ENCODE results near the gene DGKQ.

- RAMPAGE, long total RNA, result no peak
- RRBS, result no CpG with 5 or more reads among the region's 14 CpGs
These were observed 390 bp upstream of the ZNF595 start for GRCh38 chr4:52735-53127.

DNA sequence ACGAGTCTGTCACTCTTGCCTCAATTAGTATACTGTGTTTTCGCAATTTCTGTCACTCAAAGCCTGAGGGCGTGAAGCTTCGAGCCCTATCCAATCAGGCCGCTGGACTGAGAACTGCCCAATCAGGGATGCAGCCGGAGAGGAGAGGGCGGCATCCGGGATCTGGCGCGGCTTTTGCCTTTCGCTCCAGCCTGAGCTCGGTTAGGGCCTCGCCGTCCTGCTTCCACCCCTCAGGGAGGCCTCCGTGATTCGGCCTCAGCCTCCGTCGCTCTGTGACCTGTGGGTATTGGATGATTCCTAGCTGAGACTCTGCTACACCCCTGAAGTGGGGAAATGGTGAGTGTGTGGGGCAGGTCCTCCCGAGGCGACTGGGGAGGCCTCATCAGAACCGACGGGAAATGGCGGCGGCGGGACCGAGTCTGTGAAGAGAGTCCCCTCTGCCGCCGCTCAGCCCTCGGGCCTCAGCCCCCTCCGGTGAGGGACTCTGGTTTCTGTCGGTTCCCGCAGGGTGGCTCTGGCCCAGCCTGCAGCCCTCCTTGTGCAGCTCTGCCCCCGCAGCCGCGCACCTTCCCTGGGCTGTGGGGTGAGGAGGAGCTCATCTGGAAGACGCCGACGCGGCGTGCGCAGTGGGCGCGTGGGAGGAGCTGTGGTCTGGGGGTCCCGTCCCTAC, 48.5 kb downstream of the ZNF141 start:
- RAMPAGE, long total RNA, result no peak
- RRBS, result no CpG with 5 or more reads among the region's 44 CpGs

DNA sequence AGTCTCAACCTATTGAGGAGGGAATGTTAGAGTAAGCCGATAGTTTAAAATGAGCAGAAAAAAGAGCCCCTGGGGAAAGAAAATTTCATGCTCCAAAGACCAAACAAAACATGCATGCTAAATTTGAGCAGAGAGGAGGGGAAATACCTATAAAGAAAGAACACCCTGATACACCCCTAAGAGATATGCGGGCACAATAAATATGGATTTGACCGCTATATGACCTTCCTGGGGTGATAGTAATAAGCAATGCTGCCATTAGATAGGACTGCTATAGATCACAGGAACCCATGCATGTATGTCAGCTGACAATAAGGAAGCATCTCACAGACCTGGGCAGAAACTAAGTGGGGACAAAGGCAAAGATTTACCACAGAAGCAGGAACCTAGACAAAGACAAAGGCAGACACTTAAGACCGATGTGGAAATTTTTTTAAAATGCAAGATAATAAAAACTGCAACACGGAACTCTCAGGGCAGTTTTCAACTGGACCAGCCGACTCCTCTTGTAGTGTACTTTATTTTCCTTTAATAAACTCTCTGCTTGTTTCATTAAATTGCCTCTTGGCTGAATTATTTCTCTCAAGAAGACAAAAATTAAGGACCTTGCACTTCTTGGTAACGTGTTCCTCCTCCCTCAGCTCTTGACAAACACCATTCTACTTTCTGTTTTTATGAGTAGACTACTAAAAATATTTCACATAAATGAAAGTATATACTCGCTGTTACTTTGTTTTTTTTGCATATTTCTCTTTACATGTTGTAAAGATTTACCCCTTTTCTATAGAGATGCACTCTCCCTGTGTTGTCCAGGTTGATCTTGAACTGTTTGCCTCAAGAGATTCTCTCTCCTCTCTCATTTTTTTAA, 21.1 kb downstream of the ZNF721 start:
- RAMPAGE, long total RNA, result no peak
- RRBS, result no CpG with 5 or more reads among the region's 8 CpGs

- RAMPAGE, long total RNA, result no peak
- RRBS, result no CpG with 5 or more reads among the region's 8 CpGs
These were observed 3.1 kb downstream of the ATP5ME start for GRCh38 chr4:670912-671413.

DNA sequence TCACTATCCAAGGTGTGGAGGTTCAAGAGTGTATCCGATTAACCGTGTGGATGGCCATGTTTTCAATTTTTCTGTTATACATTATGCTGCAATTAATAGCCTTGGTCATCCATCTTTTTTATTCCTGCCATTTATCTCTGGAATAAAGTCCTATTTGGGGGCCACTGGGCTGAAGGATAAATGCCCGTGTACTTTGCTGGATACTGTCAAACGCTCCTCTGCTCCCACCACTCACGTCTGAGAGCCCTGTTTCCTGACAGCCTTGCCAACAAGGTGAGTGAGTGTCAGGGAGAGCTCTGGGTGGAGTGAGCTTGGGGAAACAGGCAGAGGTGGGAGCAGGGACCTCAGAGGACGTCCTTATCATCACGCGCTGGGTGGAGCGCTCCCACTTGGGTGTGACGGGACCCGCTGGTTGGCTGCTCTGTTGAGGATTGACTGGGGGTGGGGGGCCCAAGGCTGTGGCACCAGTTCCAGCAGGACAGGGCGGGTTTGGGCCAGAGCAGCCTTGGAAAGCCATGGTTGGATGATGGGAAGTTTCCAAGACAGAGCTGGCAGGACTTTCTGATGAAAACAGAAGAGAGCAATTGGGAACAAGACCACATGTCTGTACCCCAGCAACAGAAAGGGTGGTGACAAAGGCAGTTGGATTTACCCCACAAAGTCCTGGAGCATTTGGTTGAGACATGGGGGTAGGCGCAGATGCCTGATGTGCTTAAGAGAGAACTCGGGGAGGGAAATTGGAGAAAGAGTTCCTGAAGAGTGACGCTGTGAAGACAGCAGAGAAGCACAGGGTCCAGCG, 3.1 kb upstream of the PCGF3 start:
- RAMPAGE, long total RNA, result no peak
- RRBS, result no CpG with 5 or more reads among the region's 16 CpGs

DNA sequence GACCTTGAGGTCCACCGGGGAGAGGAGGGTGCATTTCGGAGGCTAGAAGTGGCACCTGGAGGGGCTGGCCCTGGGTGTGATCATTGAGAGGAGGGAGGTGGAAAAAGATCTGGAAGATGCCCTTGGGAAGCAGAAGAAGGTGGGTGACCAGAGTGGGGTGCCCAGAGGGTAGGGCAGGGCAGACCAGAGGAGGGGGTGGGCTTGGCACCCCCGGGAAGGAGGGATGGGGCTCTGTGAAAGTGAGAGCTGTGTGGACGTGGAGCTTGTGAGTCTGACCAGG, 17.6 kb downstream of the PCGF3 start:
- RAMPAGE, long total RNA, result no peak
- RRBS, result no CpG with 5 or more reads among the region's 4 CpGs

DNA sequence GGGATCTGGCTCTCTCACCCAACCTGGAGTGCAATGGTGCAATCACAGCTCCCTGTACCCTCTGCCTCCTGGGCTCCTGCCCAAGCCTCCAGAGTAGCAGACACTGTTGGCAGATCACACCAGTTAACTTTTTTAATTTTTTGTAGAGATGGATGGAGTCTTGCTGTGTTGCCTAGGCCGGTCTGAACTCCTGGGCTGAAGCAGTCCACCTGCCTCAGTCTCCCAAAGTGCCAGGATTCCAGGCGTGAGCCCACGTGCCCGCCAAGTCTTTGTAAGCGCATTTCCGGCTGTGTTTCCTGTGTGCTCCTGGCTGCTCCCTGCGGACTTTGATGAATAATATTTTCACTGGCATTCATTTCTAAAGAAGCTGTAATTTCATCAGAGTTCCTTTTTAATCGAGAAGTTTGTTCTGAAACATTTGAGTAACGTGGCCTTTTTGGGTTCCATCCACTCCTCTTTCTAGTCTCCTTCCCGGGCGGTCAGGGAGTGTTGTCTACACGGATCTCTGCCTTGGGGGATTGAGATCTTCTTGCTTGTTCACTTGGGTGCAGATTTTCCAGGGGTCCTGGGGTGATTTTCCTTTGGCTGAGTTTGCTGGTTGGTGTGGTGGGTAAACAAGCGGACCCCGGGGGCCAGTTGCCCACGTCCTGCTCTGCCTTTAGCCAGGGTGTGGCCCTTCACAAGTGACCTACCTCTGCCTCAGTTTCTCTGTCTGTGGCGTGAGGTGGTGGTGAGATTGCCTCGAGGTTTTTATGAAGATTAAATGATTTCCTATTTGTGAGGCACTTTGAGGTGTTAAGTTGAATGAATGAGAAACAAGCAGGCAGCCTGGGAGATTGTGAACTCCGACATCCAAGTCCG, 44.4 kb downstream of the PCGF3 start:
- RAMPAGE, long total RNA, result no peak
- RRBS, result no CpG with 5 or more reads among the region's 19 CpGs

- RAMPAGE, long total RNA, result no peak
- RRBS, result no CpG with 5 or more reads among the region's 15 CpGs
These were observed 45.3 kb downstream of the PCGF3 start for GRCh38 chr4:750889-751403.

DNA sequence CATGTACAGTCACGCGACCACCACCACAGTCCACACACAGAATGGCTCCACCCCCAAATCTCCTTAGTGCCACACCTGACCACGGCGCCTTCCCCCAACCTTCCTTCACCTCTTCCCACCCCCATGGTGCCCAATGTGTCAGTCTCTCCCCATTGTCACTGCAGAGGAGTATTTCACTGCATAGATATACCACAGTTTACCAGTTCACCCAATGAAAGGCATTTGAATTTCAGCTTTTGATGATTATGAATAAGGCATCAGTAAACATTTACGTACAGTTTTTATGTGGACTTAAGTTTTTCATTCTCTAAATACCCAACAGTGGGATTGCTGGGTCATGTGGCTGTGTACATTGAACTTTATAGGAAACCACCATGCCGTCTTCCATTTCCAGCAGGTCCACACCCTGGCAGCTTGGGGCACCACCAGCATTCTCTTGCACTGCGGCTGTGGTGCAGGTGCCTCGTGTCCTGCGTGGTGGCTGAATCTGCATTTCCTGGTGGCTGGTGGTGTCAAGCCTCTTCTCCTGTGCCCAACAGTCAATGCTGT, 49.1 kb downstream of the CPLX1 start:
- RAMPAGE, long total RNA, result no peak
- RRBS, result no CpG with 5 or more reads among the region's 9 CpGs

- RAMPAGE, long total RNA, result no peak
- RRBS, result 5% methylated on average over 8 of the region's 51 CpGs
These were observed 30.9 kb downstream of the CPLX1 start for GRCh38 chr4:794912-795488.

GRCh38 chr4:818856-819300, 7.1 kb downstream of the CPLX1 start:
- RAMPAGE, long total RNA, result no peak
- RRBS, result 96% methylated on average over 2 of the region's 15 CpGs

DNA sequence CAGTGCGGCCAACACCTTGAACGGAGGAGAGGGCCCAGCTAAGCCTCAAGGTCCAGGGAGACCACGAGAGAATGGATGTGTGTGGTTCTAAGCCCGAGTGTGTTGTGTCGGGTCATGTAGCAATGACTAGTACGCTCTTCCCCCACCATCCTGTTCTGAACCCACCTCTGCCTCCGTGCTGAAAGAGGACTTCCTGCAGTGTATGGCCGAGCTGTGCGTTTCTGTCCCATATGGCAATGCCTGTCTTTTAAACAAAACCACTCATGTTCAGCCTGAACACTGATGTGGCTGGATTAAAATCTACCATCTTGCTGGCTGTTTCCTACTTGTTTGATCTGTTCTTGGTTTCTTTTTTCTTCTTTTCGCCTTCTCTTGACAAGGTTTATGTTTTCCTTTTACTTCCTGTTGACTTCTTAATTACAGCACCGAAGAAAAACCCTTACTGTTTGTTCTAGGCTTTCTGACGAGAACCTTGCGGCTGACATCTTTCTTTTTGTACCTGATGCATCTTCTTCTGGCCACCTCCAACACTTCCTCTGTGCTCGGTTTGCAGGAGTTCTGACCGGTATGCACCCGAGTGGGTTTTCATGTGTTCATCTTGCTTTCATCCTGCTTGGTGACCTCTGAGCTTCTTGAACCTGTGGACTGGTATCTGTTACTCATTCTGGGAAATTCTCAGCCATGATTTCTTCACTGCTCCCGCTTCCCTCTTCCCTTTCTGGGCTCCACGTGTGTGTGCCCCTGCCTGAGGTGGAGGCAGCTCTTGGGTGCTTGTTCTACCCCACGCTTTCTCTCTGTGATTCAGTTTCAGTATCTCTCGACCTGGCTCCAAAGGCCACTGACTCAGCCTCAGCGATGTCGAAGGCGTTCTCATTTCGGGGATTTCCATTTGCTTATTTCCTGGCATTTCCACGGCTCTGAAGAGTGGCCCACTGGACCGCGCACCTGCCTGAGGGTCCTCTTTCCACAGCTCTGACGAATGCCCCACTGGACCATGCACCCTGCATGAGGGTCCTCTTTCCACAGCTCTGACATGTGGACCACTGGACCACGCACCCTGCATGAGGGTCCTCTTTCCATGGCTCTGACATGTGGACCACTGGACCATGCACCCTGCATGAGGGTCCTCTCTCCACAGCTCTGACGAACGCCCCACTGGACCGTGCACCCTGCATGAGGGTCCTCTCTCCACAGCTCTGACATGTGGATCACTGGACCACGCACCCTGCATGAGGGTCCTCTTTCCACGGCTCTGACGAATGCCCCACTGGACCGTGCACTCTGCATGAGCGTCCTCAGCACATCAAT, 52.6 kb downstream of the GAK start:
- RAMPAGE, long total RNA, result no peak
- RRBS, result no CpG with 5 or more reads among the region's 37 CpGs

- RAMPAGE, long total RNA, result no peak
- RRBS, result no CpG with 5 or more reads among the region's 9 CpGs
These were observed 16.5 kb downstream of the GAK start for GRCh38 chr4:915641-916013.

DNA sequence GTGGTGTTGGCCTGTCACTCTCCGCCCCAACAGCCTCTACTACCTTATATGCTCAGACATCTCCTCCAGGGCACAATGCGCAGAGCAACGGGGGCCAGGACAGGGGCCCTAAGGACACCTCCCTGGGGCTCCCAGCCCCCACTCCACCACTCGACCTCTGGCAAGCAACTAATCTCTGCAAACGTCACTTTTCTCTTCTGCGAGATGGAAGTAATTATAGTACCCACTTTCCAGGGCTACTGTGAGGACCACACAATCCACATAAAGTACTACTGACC, 5.9 kb downstream of the GAK start:
- RAMPAGE, long total RNA, result no peak
- RRBS, result no CpG with 5 or more reads among the region's 6 CpGs

GRCh38 chr4:970079-971302, 2.9 kb downstream of the DGKQ start:
- RAMPAGE, long total RNA, result no peak
- RRBS, result 96% methylated on average over 8 of the region's 35 CpGs

- RAMPAGE, long total RNA, result no peak
- RRBS, result 16% methylated on average over 33 of the region's 78 CpGs
These were observed at the start of gene DGKQ for GRCh38 chr4:973462-974015. Gene DGKQ (minus strand): TSS chr4:973569.

GRCh38 chr4:1040090-1040527, 28.7 kb downstream of the FGFRL1 start:
- RAMPAGE, long total RNA, result no peak
- RRBS, result no CpG with 5 or more reads among the region's 14 CpGs

DNA sequence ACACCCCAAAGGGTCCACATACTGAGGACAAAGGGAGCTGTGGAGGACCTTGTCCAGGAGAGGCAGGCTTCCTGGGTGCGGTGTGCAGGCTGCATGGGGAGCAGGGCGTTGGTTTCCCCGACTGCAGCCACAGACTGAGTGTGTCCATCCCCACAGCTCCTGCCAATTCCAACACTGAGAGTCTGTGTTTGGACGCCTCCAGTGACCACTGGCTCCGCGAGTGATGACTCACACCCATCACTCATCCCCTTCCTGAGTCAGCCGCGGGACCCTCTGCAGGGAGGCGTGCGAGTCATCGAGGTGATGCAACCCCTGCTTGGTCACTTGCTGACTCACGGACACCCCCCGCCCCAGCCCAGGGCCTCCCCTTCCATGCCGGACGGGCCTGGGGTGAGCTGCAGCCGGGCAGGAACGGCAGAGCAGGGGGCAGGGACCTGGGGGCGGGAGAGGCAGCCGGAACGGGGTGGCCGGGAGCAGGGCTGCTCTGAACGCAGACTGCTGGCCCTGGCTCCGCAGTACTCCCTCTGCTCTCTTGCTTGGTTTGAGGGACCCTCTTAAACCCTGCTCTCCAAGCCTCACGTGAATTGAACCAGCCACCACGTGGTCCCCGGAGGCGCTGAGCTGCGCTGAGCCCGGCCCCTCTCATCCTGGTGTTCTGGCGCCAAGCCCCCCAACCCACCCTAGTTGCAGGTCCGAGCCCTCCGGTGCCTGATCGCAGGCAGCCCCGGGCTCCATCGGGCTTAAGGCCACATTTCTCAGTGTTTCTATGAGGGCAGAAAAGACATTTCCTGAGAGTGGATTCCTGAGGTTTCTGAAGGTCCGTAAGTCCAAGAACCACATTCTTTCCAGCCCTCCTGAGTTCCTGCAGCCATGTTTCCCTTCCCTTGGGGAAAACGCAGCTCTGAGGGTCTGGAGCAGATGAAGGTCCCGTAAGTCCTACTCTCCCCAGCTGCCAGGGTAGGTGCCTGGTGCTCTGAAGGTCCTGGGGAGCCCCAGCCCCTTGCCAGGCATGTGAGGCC, 32.4 kb downstream of the FGFRL1 start:
- RAMPAGE, long total RNA, result no peak
- RRBS, result 30% methylated on average over 8 of the region's 38 CpGs

GRCh38 chr4:1209718-1210406, 37.5 kb upstream of the SPON2 start:
- RAMPAGE, long total RNA, result no peak
- RRBS, result 75% methylated on average over 6 of the region's 20 CpGs

GRCh38 chr4:1214589-1215914, 33.9 kb downstream of the CTBP1 start:
- RAMPAGE, long total RNA, result no peak
- RRBS, result no CpG with 5 or more reads among the region's 44 CpGs

Data from epithelial cell of proximal tubule (primary cell).